SJCRH30 (cell line): Measurements from ENCODE around the gene MBTD1.

GRCh38 chr17:51152553-51153188 lies 688 bp upstream of the NME1 start:
- RAMPAGE, long total RNA, result no peak

GRCh38 chr17:51167007-51167400 lies 793 bp downstream of the NME2 start:
- RAMPAGE, long total RNA, result no peak

GRCh38 chr17:51259897-51260662 lies at the start of gene MBTD1:
Gene MBTD1 (minus strand): TSS chr17:51260049.
- RAMPAGE, long total RNA, result no peak

DNA sequence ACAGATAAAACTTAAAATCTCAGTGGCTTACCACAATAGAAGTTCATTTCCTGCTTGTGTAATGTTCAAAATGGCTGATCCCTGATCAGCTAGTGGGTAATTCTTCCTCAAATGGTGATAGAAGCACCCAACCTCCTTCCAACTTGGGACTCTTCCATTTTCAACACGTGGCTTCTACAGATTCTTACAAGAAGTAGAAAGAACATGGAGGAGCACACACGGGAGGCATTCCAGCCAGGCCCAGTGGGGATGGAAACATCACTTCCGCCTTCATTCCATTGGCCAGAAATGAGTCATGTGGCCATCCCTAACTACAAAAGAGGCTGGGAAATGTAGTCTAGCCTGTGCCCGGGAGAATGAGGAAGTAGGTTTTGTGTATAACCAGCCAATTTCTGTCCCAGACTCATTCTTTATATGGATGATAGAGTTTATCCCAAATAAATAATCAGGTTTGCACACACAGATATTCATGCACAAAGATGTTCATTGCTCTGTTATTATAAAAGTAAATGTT lies 112.3 kb downstream of the UTP18 start:
- RAMPAGE, long total RNA, result no peak

- RAMPAGE, long total RNA, result no peak
These were observed 121.6 kb downstream of the STXBP4 start for GRCh38 chr17:55090163-55090605.

- RAMPAGE, long total RNA, result no peak
These were observed 7.3 kb downstream of the HLF start for GRCh38 chr17:55271981-55272440.

GRCh38 chr17:55730454-55731221 lies 8.0 kb upstream of the TMEM100 start:
- RAMPAGE, long total RNA, result no peak

DNA sequence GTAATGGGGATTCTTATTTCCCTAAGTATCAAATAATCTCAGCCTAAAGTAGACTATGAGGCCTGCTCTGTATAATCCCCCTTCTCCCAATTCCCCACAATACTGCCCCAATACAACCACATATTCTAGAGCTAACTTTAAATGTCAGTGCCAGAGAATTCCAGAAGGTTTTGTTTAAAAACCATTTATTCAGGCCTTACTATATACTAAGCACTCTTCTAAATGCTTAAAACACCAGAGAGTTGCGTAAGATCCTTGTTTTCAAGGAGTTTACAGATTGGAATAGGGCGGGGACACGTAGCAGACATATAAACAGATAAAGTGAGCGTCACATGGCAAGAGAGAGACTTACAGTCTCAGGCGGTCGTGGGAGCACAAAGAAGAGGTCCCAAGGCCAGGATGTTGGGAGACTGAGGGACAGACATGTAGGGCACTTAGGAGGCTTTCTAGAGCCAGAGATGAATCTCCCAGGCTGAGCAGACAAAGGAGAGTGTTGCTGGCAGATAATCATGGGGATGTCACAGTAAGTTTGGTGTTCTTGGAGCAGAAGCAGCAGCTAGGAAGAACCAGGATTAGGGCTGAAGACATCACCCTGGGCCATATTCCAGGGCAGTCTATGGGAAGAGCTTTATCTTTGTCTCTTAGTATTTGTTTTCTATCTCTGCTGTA lies 119.1 kb upstream of the ANKFN1 start:
- RAMPAGE, long total RNA, result no peak

DNA sequence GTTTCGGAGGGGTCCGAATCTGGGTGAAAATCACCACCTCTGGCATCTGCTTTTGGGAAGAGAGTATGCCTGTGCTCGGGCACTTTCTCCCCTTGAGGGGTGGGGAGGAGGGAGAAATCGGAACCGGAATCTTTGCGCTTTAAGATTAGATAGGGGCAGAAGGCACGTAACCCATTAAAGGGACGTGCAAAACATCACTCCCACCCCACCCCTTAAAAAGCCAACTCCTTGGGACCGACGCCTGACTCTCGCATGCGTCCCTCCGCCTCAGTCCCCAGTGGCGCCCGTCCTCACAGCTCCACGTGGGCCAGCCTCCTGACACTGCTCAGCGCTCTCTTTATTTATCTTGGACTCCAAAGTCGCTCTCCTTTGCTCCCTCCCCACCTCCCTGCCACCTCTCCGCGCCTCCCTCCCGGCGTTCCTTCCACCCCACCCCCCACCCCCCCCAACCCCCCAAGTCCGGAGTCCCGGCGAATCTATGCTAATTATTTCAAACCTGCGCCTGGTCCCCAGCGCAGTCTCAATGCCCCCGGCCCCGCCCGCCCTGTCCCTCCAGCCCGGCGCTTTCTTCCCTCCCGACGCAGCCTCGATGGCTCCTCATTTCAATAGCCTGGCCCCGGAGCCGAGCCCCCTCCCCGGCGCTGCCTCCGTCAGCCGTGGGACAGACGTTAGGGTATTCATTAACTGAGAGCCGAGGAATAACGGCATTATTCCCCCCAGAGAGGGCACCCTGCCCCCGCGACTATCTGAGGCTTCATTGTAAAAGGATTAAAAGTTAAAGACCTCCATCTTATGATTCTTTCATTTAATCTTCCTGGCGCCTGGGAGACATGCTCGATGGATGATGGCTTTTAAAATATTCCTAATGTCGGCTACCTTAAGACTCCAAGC lies 3.1 kb downstream of the NOG start:
- RAMPAGE, long total RNA, result no peak

- RAMPAGE, long total RNA, result no peak
These were observed 5.6 kb downstream of the NOG start for GRCh38 chr17:56599026-56599534.

GRCh38 chr17:56599625-56599879 lies 6.1 kb downstream of the NOG start:
- RAMPAGE, long total RNA, result no peak

- RAMPAGE, long total RNA, result no peak
These were observed 88.2 kb downstream of the NOG start for GRCh38 chr17:56681362-56682452.

DNA sequence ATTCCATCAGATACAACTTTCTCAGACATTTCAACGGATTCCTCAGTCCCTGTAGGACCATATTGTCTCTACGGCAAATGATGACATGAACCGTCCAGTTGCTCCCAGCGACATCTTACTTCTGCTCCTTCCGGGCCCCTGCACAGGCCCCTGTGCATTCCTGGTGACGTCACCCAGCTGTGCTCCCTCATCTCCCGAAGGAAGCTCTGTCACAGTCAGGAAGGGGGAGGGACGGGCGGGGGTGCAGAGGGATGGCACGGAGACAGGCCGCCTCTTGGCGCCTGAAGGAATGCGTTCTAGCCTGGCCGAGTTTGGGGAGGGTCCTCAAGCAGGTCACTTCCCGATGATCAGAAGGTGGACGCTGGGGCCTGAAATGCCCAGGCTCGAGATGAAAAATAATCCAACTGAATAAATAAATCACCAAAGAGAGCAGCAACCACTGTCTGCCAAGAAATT lies 114.1 kb downstream of the NOG start:
- RAMPAGE, long total RNA, result no peak

DNA sequence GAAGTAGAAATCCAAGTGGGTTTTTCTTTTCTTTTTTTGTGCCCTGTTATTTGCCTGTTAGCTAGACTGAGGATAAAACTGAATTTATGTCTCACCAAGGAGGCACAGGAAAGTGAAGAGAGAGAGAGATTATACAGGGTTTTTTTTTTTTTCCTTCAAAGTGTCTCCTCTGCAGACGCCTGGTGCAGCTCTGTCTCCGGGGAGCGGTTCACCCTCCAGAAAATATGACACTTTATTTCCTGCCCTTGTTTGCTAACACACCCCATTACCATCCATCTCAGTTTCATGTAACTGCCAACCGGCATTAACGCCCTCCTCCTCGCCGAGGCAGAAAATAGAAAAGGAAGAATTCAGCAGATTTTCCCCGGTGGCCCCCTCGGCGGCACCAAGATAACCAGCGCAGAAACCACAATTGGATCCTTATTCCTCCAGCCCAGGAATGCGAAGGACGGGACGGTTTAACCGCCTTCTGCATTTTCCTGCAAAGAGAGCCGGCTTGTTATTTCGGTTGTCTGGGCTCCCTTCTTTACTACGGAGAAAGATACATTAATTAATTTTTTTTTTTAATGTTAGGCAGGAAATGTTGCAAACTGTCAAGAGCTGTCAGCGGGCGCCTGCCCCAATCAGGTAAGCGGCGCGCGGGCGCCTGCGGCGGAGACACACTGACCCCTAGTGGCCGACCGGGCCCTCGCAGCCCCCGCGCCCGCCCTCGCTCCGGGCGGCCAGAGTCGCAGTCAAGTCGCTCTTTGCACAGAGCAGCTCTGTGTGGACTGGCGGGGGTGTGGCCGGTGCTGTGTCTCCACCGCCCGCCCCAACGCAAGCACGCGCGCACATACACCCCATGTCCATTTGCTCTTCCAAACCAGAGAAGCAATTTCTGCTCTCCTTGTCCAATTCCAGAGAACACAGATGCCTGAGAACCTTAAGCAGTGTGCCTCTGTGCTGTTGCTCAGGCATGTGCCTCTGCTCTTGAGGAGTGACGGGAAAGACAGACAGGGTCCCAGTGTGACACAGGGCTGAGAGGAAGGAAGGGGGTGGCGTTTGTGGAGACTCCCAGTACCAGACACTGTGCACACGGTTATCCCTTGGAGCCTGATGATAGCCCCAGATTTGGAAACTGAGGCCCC lies 53.6 kb downstream of the C17orf67 start:
- RAMPAGE, long total RNA, result no peak

GRCh38 chr17:56822754-56823383 lies 10.9 kb downstream of the C17orf67 start:
- RAMPAGE, long total RNA, result no peak

DNA sequence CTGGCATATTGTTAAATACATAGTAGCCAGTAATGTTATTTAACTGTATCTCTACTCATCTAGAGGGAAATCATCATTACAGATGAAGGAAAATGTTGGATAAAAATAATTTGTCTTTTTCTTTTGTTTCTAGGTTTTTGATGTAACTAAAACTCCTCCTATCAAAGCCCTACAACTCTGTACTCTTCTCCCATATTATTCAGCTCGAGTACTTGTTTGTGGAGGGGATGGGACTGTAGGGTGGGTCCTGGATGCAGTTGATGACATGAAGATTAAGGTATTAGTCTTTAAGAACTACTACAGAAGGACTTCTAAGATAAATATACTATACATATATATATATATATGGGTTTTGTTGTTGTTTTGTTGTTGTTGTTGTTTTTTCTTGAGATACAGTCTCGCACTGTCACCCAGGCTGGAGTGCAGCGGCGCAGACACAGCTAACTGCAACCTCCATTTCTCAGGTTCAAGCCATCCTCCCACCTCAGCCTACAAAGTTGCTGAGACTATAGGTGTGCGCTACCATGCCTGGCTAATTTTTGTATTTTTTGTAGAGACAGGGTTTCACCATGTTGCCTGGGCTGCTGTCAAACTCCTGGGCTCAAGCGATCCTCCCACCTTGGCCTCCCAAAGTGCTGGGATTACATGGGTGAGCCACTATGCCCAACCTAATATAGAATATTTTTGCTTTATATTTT lies 14.0 kb downstream of the DGKE start:
- RAMPAGE, long total RNA, result no peak

DNA sequence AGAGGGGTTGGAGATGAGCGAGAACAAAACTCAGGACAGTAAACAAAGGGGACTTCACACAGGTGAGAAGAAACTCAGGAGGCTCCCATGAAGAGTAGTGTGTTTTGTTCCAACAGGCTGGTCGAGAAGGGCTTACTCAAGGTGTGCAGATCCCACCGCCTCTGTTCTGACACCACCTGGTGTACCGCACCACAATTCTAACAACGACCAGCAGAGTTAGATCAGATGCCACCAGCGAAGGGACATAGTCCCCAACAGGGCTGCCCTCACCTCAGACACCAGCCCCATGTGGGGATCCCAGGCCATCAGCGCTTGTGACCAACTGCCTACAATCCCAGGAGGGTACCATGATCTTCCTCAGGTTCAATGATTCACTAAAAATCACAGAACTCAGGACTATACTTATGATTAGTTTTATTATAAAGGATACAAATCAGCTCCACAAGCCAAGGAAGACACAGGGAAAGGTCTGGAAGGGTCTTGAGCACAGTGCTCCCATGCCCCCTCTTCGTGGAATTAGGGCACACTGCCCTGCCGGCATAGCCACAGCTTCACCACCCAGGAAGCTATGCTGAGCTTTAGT lies 26.2 kb downstream of the TRIM25 start:
- RAMPAGE, long total RNA, result no peak

DNA sequence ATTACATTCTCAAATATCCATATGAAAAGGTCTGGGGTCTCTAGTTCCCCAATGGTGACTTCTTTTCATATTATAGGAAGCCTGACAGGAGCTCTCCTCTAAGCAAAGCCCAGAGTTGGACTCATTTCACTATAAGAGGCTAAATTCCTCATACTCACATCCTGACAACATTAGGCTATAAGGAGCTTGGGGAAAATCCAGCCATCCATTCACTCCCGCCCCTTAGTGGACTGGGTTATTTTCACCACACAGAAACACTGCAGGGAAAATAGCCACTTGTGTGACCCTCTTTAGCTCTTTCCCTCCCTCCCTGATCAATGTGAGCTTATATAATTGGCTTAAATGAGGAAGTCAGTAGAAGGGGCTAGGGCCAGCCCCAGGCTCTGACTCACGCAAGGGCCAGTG lies 23.8 kb downstream of the TRIM25 start:
- RAMPAGE, long total RNA, result no peak

- RAMPAGE, long total RNA, result no peak
These were observed 15.0 kb downstream of the TRIM25 start for GRCh38 chr17:56898629-56899460.

GRCh38 chr17:56914304-56915170 lies 688 bp upstream of the TRIM25 start:
- RAMPAGE, long total RNA, result no peak